Thoracic aorta endothelial cell (primary cell): ENCODE measurements around the genes SEZ6L and HPS4.

GRCh38 chr22:24533556-24533755 lies 21.5 kb downstream of the GUCD1 start:
- CAGE, long polyA plus RNA: no peak

DNA sequence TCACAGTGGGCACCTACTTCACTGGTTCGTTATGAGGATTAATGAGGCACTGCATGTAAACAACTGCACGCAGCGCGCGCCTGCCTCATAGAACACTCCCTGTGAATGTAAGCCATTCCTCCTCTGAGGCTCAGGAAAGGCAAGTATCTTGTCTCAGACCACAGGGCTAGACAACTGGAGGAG lies 964 bp downstream of the GUCD1 start:
- CAGE, long polyA plus RNA: no peak

DNA sequence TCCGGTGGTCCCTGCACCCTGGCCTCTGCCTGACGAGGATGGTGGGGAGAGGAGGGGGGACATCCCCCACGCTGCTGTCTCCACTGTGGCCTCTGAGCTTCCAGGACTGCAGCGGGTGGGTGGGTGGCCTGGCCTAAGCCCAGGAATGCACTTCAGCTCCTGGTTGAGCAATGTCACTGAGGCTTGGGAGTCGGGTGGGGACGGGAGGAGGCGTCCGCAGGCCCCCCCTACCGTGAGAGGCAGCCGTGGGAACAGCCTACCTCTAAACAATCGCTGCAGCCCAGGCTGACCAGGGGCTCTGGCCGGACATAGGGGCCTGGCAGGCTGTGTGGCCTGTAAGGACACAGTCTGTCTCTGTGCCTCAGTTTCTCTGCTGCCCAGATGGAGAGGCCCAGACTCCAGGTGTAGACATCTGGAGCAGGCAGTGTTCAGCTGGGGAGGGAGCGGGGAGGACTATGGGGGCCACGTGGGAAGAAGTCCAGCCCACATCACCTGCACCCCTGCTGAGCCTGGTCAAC lies 28.5 kb downstream of the GGT1 start:
- CAGE, long polyA plus RNA: no peak

DNA sequence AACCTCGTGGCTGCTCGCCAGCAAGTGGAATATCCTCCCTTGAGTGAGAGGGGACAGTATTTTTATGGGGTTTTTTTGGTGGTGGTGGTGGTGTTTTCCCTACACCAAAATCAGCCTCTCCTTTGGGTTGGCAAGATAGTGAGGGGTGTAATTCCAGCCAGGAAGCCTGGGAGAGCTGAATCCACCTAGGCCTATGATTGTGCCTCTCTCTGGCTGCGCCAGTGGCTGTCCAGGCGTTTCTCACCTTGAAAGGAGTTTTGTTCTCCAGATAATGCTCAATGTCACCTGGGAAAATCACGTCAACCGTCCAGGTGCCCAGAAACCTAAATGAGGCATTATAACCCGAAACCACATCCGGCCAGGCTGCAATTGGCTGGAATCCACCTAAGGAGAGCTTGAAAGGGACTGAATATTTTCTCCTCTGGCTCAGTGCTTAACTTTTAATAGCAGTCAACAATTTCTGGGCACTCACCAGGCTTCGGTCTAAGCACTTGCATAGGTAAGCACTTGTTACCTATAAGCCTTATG lies 3.4 kb downstream of the LHFPL7 start:
- CAGE, long polyA plus RNA: no peak

- CAGE, long polyA plus RNA: no peak
Measured at GRCh38 chr22:25007698-25007951, 55.1 kb downstream of the KIAA1671 start.

GRCh38 chr22:25112077-25112491 lies 87.6 kb upstream of the CRYBB3 start:
- CAGE, long polyA plus RNA: no peak

- CAGE, long polyA plus RNA: no peak
Measured at GRCh38 chr22:25374227-25374905, 154.9 kb downstream of the CRYBB2 start.

GRCh38 chr22:25447692-25448369 lies 116.6 kb upstream of the GRK3 start:
- CAGE, long polyA plus RNA: no peak

GRCh38 chr22:25945855-25946108 lies 203.8 kb downstream of the MYO18B start:
- CAGE, long polyA plus RNA: no peak

DNA sequence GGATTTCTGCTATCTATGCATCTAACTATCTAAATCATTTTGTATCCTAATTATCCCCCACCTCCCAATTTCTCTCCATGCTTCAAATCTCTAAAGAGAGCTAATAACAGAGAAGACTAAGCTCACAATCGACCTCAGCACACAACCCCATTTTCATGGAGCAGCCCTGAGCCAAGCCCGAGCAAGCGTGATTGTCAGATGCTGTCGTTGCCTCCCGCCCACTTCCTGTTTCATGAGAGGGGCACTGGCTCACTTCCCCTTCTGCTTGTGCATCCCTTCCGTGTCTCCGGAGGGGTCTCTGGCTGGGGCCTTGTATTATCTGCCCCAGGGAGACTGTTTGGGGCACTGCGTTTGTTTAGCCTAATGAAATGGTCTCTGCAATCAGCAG lies 181.4 kb upstream of the SEZ6L start:
- CAGE, long polyA plus RNA: no peak

DNA sequence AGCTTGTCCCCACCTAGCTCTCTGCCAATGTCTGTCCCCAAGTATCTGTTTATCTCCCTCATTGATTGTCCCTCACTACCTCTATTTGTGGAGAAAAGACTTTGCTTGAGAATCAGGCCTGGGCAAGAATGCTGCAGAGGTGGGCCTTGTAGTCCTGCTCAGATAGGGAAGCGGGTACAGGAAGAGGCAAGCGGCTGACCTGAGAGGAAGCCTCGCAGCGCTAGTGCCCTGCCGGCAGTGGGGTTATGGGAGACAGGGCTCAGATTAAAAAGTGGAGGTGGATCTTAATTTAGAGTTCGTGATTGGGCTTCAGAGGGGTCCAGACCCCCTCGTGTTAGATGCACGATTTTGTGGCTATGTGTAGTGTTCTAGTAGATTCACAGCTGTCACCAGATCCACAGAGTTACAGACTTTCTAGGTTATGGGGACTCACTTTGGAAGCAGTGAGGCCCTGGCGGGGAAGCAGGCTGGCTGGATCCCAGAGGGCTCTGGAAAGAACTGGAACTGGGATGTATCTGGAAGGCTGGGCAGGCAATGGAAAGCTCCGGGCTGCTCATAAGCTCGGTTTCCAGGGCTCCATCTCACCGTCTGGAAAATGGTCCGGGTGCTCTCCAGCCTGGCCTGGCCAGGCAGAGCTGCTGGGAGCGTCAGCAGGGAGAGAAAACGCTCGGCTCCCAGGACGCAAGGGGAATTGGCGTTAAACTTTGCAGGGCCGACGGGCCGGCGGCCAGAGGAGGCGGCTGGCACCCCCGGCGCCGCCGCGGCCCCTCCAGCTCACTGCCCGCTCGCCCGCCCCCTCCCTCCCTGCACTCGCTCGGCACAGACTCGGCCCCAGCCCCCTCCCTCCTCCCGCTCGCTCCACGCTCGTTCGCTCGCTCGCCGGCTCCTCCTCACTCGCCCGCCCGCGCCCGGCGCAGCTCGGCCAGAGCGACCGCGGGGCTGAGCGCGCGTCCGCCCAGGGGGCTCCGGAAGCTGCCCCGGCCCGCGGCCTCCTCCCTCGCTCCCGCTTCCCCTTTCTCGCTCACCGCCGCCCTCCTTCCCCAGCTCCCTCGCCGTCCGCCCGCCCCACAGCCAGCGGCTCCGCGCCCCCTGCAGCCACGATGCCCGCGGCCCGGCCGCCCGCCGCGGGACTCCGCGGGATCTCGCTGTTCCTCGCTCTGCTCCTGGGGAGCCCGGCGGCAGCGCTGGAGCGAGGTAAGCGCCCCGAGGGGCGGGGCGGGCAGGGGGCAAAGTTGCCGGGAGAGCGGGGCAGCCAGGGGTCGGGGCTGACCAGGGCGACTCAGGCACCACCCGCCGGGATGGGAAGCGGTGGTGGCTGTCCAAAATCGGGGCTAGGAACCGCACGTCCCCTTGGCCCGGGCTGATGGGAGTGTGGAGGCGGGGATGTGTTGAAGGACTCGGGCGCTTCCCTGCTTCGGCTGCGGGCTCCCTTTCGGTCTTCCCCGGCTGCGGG lies at the start of gene SEZ6L:
TSS of gene SEZ6L (plus strand) at position 893 of the 1,453 bp plus-strand sequence.
- CAGE, long polyA plus RNA: no peak

DNA sequence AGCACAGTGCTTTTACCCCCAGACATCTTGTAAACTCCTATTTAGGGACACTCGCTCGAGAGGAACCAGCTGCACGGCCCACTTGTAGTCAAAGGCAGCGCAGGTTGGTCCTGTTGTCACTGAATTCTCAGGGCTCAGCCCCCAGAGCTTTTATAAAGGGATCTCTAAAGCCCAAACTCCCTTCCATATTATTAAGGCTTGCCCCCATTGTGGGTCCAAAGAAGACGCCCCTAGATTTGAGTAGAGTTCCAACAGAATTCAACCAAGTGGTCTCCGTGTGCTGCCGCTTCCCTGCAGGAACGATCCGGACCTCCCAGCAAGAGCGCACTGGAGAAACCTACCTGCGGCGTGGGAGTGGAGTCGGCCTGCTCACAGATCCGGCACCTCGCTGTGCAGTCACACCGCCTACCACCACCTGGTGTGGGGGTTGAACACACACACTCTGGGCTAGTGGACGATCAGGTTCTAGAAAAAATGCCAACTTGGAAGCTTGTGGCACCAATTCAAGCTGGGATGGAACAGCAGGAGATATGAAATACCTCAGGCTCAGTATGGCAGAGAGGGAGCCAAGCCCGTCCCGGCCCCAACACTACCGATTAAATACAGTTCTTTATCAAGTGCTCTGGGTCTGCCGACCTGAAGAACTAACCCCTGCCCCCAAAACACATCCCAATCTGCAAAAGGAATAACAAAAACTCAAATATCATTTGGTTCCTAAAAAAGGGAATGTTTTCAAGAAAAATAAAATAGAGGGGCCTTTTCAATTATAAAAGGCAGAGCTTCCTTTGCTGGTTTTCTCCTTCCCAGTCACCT lies 23.6 kb downstream of the ASPHD2 start:
- CAGE, long polyA plus RNA: no peak

GRCh38 chr22:26479118-26479884 lies 4.3 kb downstream of the HPS4 start:
- CAGE, long polyA plus RNA: no peak

- CAGE, long polyA plus RNA: no peak
Measured at GRCh38 chr22:26483026-26484212, at the start of gene HPS4. Gene HPS4 (minus strand): TSS chr22:26483783.

DNA sequence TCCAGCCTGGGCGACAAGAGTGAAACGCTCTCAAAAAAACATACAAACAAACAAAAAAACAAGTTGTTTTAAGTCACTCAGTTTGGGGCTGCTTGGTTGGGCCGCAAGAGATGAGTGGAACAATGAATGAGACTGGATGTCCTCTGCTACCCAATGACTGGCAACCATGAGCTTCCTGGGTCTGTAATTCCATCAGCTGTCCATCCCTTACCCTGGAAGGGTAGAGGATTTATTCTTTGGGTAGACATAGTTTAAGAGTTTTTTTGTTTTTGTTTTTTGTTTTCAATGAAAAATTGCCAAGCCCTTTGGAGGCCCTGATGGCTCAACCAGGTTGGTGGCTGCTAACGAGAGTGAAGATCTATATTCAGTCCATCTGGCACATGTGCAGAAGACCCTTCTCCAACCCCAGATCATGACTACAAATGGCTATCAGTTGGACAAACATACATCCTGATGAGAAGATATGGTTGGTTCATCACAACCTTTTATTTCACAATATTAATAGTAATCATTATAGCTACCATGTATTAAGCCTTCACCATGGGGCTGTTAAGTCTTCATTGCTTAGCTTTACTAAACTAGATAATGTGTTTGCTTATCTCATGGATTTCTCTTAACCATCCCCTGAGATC lies 9.4 kb upstream of the TFIP11 start:
- CAGE, long polyA plus RNA: no peak

DNA sequence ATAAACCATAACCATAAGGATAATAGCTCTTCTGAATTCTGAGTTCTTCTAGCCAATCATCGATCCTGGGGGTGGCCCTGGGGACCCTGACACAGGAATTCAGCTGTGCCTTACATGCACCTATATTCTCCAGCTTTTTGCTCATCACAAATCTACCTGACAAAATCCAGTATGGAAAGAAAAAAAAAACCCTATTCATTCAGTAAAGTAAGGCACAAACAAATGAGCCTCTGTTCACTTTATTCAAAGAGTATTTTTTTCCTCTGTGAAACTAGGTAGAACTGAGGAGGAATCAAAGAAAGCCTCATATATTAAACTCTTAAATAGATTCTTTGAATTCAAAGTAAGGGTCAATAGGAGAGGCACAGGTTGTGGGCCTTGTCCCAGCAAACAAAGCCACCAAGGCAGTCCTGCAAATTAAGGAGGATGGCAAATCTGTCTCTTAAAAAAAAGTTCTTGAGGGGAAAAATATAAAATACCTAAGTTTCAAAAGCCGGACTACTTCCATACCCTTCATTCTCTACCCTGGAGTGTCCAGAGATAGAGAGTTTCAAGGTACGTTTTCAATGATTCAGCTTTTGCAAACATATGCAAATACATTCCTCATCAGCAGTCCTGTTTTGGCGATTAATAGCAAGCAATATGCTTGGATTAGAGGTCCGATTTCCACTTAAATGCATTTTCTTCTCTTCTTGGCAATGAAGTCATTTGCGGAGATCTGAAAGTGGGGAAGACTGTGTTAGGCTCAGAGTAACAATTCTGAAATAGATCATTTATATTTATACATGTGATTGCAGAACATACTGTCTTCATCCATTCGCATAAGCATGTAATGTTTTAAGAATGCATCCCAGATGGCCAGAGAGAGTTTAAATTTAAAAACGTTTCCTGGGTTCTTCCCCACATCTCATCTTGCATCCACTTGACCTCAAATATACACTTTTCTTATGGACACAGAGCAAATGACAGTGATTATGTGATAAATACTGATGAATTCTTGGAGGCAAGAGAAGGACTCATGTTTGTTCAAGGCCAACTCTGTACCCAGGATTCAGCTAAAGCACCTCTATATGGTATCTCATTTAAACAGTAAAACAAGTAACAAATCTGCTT lies 13.6 kb upstream of the TFIP11 start:
- CAGE, long polyA plus RNA: no peak

- CAGE, long polyA plus RNA: no peak
Measured at GRCh38 chr22:27531636-27532270, 269.8 kb downstream of the MN1 start.

DNA sequence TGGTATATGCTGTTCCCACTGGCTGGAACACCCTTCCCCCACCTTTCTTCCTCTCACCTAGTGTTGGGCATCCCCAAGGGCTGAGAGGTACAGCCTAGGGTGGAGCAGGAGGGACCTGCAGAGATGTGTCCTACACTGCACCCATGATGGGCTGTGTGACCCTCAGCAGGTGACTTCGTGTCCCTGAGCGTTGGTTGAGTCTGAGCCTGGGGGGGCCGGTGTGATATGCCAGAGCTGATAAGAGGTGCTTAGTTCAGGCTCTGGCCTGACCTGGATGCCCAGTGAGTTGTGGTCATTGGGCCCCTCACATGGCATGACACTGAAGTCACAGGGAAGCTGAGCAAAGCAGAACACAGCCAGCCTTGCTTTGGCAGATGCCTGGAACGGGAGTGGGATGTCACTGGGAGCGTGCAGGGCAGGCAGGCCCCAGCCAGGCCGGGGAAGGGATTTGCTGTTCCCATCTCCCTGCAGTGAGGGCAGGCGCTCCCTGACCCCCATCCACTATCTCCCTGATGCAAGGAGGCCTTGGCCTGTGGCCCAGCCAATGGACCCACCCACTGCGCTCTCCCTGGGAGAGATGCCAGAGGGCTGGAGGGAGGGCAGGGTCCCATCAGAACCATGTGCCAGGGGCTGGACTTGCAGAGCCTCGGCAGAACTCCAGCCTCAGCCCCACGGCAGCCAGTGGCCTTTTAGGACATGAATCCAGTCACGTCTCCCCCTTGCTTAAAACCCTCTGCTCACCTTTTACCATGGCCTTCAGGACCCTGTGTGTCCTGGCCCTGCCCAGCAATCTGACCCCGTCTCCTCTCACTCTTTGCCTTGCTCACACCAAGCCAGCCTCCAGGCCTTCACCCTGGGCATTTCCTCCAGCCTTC lies 138.9 kb downstream of the MN1 start:
- CAGE, long polyA plus RNA: no peak

GRCh38 chr22:27783759-27784148 lies 17.8 kb downstream of the MN1 start:
- CAGE, long polyA plus RNA: no peak

DNA sequence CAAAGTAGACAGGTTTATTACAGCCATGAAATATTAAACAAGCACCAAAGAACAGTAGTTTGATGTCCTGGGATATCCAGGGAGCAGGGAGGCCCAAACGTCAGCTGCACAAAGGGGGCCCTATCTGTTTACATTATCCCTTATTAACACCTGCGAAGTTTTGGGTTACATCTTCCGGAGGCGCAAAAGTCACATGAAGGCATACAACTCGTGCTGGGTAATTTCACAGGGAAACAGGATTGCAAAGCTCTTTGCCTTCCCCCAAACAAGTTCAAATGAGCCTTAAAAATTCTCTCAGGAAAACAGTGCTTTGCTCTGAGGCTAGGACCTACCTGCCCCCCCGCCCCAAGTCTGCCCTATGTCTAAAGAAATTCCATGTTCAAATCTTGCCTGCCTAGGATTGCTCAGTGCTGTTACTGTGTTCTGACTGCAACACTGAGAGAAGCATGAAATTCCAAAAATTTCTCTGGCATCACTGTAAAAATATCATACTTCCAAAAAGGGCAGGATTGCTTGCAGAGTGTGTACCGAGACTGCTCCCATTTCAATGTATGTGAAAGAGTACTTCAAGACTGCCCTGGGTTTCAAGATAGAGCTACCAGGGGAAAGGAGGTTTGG lies 8.9 kb downstream of the MN1 start:
- CAGE, long polyA plus RNA: no peak